Bronchus fibroblast of lung (primary cell): Measurements from ENCODE around the genes MTA1 and TEDC1.

GRCh38 chr14:104937658-104938852, 13.4 kb downstream of the PLD4 start:
- RAMPAGE, long total RNA = no peak

- RAMPAGE, long total RNA = no peak
Measured at GRCh38 chr14:104957200-104957879, 20.8 kb downstream of the AHNAK2 start.

- RAMPAGE, long total RNA = no peak
Measured at GRCh38 chr14:104980143-104980500, 1.9 kb upstream of the AHNAK2 start.

DNA sequence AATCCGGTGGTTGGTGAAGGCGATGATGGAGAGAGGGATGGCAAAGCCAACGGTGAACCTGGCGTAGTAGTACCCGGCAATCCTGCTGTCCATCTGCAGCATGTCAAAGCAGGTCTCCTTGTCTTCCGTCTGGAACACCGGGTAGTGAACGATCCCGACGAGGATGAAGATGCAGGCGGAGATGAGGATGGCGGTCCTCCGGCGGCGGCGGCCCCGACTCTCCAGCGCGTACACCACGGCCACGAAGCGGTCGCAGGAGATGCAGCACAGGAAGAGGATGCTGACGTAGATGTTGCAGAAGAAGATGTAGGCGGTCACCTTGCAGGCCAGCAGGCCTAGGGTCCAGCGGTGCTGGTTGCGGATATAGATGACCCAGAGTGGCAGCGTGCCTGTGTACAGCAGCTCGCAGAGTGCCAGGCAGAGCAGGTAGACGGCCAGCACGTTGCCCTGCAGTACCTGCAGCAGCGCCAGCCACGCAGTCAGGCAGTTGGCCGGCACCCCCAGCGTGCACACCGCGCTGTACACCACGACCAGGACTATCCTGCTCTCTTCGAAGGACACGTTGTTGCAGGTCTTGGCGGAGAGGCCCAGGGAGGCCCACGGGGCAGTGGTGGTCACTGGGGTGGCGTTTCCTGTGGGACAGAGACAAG, 13.6 kb downstream of the GPR132 start:
- RAMPAGE, long total RNA = no peak

DNA sequence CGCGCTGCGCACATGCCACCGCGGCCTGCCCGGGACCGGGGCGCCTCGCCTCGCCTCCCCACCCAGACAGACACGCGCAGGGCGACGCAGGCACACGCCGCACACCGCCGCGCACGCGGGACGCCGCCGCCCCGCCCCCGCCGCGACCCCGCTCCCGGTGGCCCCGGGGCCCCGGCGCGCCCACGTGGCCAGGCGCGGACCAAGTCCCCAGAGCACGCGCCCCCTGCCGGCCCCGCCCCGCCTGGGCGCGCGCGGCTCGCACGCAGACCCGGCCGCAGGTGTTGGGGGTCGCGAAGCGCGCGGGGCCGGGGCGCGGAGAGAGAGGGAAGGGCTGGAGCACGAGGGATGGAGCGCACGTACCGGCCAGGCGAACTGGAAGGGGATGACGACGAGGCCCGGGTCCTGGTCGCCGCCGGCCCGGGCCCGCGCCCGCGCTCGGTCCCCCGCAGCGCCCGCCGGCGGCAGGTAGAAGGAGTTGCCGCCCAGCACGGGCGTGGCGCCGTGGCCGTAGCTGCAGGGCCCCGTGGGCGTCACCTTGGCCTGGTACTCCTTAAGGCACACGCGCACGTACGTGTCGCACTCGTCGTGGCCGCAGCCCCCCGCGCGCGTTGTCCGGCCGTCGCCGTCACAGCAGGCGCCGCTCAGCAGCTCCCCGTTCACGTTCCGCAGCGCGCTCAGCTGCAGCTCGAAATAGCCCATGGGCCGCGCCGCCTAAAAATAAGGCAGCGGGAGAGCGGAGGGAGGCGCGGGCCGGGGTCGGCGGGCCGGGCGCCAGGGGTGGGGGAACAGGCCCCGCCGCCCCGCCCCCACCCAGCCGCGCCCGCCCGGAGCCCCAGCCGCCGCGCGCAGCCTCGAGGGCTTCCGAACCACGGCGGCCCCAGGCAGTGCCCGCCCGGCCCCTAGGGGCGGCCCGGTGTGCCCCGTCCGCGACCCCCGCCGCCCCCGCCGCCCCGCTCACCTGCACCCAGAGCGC, 893 bp downstream of the JAG2 start:
- RAMPAGE, long total RNA = no peak

- RAMPAGE, long total RNA = no peak
Measured at GRCh38 chr14:105209282-105209850, 28.3 kb upstream of the NUDT14 start.

DNA sequence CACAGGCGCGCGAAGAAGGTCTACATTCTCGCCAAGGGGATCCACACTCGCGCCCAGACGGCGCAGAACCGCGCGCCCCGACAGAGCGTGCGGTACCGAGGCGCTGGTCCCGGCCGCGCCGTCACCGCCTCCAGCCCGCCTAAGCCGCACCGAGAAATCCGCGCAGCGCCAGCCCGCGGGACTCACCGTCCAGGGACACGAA, 640 bp downstream of the BRF1 start:
- RAMPAGE, long total RNA = no peak

GRCh38 chr14:105313645-105314199, 826 bp upstream of the PACS2 start:
- RAMPAGE, long total RNA = no peak

DNA sequence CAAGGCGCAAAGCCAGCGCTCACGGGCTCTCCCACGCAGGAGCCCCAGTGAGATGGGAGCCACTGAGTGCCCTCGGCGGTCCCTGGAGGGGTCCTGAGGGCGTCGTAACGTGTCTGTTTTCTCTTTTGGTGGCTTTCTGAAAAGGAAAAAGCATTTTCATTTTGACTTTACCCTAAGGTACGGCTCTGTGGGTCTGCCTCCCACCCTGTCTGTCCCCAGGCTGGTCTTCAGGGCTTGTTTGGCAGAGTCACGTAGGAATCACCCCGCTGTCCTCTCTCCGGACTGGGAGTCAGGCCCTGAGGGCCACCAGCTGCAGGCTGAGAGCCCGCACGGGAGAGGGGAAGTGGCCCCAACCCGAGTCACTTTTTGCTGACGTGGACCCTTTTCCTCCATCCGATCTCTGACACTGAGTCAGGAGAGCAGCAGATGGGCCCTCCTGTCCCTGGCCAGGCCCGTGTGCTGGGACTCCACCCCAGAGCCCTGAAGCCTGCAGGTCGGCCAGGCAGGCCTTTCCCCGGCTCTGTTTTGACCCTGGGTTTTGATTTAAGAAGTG, 12.7 kb upstream of the TEX22 start:
- RAMPAGE, long total RNA = no peak

GRCh38 chr14:105388603-105389240, 9.6 kb upstream of the TEX22 start:
- RAMPAGE, long total RNA = no peak

DNA sequence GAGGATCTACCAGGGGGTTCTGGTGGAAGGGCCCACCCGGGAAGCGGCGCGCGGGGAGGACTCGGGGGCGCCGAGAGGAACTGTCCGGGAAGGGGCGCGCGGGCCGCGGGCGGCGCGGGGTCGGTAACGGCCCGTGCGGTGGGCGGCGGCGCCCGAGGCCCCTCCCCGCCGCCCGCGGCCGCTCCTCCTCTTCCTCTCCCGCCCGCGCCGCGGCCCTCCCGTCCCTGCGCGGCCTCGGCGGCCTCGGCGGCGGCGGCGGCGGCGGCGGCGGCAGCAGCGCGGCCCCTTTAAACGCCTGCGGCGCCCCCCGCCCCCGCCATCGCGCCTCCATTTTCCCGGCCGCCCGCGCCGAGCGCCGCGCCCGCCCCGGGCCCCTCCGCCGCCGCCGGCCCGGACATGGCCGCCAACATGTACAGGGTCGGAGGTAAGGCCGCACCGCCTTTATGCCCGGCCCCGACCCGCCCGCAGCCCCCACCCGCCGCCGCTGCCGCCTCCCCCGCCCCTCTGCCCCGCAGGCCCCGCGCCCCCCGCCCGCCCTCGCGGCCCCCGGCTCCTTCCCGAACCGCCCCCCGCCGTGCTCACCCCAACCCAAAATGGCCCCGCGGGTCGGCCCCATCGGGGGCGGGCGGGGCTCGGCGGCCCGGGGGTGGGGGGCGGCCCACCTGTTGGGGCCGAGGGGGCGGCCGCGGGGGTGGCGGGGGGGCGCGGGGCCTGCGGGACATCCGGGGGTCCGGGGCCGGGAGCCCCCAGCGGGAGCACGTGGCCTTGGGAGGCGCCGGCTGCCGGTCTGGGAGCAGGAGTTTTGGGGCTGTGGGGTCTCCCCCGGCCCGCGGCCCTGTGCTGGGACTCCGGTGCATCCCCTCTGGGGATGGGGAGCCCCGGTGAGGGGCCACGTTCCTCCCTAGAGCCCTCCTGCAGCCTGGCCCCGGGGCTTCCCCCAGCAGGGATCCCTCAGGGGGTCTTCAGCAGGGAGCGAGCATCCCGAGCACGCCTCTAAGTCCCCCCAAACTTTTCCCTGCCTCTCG, at the start of gene MTA1:
Gene MTA1 (plus strand): TSS at position 188 of the 1,025 bp plus-strand sequence.
- RAMPAGE, long total RNA = no peak

GRCh38 chr14:105421896-105422464, 2.4 kb downstream of the MTA1 start:
- RAMPAGE, long total RNA = no peak

GRCh38 chr14:105468229-105468504, 6.5 kb upstream of the CRIP2 start:
- RAMPAGE, long total RNA = no peak

DNA sequence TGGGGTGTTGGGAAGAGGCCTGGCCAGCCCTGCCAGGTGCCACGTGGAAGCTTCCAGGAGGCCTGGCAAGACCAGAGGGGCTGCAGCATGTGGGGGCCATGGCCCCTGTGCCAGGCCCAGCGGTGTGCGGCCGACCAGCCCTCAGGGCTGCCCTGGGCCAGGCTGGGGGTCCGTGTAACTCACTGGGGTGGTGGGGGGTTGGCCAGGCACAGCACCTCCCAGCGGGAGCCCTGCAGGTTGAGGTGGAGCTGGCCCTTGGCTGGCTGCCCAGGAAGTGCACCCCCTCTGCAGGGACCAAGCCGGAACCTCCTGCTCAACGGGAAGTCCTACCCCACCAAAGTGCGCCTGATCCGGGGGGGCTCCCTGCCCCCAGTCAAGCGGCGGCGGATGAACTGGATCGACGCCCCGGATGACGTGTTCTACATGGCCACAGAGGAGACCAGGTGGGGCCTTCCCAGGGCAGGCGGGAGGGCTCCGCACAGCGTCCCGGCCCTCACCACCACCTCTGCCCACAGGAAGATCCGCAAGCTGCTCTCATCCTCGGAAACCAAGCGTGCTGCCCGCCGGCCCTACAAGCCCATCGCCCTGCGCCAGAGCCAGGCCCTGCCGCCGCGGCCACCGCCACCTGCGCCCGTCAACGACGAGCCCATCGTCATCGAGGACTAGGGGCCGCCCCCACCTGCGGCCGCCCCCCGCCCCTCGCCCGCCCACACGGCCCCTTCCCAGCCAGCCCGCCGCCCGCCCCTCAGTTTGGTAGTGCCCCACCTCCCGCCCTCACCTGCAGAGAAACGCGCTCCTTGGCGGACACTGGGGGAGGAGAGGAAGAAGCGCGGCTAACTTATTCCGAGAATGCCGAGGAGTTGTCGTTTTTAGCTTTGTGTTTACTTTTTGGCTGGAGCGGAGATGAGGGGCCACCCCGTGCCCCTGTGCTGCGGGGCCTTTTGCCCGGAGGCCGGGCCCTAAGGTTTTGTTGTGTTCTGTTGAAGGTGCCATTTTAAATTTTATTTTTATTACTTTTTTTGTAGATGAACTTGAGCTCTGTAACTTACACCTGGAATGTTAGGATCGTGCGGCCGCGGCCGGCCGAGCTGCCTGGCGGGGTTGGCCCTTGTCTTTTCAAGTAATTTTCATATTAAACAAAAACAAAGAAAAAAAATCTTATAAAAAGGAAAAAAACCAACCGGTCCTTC, 4.7 kb upstream of the CRIP2 start:
- RAMPAGE, long total RNA = no peak

- RAMPAGE, long total RNA = no peak
Measured at GRCh38 chr14:105473179-105473589, 1.4 kb upstream of the CRIP2 start.

DNA sequence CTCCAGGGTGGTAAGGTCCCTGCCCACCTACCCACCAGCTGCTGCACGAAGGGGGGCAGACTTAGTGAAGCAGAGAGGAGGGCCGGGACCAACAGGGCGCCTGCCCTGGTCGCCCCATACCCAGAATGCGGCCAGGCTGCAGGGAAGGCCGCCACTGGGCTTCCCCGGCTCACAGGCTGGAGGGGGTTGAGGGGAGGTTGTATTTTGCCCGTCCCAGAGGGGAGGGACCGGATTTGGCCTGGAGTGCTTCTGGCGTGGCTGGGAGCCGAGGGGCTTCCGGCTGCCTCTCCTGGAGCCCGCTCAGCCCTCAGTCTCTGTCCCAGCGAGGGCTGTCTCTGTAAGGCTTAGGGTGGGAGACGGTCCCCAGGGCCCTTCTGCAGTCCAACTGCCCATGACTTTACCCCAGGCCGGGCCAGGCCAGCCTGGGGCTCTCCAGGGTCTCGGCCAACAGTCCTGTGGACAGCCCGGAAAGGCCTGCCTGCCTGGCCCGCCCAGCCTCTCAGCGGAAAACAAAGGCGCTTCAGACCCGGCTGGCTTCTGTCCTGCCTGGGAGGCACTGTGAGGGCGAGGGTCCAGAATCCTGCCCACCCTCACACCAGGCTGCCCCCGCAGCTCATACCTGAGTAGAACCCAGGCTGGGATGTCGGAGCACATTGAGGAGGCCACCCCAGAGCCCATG, 1.3 kb downstream of the CRIP2 start:
- RAMPAGE, long total RNA = no peak

DNA sequence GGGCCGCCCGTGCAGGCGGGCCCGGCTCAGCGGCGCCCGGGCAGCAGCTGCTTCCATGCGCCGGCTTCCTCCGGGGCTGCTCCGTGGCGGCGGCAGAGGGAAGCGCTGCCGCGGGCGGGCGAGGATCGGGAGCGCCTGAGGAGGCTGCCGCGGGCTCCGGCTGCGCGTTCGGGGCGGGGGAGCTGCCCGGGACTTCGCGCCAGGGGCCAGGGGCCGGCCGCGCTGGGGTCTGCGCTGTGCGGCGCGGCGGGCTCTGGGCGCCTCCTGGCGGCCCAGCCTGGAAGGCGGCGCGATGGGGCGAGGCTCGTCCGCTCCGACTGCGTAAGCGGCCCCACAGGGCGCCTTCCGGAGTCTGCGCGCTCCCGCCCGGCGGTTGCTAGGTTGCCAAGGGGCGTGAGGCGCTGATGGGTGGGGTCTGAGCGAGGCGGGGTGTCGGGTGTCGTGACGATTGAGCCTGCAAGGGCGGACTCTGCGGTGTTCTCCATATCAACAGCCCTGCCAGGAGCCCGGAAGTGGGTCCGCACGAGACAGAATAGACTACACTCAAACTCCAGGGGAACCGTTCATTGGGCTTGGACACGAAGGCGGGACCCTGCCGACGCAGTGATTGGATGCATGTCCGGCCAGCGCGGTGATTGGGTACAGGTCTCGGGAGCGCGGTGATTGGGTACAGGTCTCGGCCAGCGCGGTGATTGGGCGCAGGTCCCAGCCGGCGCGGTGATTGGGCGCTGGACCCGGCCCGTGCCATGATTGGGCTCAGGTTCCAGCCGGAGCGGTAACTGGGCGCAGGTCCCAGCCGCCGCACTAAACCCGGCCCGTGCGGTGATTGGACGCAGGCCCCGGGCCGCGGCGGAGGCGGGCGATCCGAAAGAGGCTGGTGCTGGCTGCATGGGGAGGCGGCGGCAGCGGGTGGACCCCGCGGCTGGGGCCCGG, at the start of gene TEDC1:
Gene TEDC1 (plus strand): TSS at position 759 of the 933 bp plus-strand sequence.
- RAMPAGE, long total RNA = no peak

DNA sequence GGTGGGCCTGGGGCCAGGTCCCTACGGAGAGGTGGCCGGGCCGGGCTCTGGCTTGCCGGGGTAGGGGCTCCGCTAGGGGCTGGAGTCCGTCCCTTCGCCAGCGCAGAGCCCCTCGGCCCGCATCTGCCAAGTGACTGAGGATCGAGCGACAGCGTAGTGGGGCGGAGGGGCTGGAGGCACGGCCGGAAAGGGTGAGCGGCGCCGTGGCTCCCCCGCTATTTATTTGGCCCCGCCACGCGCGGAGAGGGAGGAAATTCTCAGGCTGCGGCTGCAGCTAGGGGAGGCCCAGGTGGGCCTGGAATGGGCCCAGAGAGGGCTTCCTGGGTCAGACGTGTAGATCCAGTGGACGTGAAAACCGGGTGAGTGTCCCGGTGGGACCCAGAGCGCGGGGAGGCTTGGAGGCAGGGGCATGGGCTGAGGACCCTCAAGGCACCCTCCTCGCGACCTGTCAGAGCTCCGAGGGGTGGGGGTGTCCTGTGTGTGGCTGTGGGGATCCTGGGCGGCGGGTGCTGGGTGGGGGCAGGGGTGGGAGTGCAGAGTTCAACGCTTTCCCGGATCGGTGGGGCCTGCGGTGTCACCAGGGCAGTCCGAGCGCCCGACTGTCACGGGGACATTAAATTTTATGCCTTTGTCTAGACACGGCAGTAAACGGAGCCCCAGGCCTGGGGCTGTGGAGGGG, 836 bp downstream of the TMEM121 start:
- RAMPAGE, long total RNA = no peak

DNA sequence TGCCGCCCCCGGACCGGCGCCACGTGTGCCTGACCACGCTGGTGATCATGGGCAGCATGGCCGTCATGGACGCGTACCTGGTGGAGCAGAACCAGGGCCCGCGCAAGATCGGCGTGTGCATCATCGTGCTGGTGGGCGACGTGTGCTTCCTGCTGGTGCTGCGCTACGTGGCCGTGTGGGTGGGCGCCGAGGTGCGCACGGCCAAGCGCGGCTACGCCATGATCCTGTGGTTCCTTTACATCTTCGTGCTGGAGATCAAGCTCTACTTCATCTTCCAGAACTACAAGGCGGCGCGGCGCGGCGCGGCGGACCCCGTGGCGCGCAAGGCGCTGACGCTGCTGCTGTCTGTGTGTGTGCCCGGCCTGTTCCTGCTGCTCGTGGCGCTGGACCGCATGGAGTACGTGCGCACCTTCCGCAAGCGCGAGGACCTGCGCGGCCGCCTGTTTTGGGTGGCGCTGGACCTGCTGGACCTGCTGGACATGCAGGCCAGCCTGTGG, 2.5 kb downstream of the TMEM121 start:
- RAMPAGE, long total RNA = no peak

DNA sequence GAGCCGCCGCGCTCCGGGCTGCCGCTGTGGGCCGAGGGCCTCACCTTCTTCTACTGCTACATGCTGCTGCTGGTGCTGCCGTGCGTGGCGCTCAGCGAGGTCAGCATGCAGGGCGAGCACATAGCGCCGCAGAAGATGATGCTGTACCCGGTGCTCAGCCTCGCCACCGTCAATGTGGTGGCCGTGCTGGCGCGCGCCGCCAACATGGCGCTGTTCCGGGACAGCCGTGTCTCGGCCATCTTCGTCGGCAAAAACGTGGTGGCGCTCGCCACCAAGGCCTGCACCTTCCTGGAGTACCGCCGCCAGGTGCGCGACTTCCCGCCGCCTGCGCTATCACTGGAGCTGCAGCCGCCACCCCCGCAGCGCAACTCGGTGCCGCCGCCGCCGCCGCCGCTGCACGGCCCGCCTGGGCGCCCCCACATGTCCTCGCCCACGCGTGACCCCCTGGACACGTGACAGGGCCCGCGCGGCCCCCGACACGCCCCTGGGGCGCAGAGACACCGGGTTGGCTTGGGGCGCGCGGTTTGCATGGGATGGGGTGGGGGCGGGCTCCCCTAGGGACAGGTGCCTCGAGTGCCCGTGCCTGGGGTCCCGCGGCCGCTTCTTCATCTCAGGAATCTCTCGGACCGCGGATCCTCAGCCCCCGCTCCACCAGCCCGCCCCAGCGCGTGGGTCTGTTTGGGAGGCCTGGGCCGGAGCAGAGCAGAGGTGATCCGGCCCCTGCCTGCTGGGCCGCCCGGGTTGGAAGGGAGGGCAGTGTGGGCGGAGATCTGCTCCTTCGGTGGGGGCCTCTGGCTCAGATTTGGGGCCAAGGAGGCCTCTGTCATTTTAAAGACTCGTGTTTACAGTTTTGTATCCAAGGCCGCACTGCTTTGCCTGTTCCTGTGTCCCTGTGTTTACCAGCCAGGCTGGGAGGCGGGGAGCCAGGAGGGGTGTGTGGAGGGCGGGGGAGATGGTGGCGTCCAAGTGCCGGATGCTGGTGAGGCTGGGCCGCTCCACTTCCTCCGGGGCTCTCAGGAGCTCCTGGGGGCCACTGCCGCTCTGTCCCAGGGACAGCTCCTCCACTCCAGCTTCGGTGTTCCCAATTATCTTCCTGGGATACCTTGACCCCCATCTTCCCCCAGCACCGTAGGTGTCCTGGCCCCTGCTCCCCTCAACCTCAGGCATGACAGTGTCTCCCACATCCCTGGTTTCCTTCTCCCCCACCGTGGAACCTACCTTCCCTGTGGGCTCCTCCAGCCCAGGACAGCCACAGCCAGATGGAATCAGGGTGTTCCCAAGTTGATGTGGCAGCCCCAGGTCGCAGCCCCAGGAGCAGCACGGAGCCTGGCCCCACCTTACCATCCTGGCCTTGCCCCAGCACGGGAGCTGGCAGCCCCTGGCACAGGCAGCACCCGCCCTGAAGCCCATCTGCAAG, 3.5 kb downstream of the TMEM121 start:
- RAMPAGE, long total RNA = no peak